SK-N-DZ (cell line): ENCODE measurements around the gene ABHD13.

DNA sequence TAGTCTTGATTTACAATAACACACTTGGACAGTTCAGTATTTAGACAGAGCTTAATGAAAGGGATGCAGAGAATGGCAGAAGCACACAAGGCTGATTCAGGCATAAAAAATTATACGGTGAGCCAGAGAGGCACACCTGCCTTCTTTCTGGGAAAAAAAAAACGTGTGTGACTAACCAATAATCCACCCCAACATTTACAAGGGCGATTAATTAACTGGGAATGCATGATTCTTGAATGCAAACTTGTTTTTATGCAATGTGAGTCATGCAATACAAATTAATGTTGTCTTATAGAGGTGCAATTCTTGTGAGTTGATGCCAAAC is 348.3 kb downstream of the DAOA start:
RAMPAGE:
- cytosol, long total RNA: no peak
- nucleus, long total RNA: no peak

GRCh38 chr13:106348923-106350244 is 186.1 kb downstream of the EFNB2 start:
RAMPAGE:
- cytosol, long total RNA: no peak
- nucleus, long total RNA: no peak

GRCh38 chr13:108217823-108218804 is at the start of gene ABHD13:
Gene ABHD13 (plus strand): TSS chr13:108218392.
RAMPAGE:
- cytosol, long total RNA: start-site peak on the plus strand at chr13:108218389-108218633, 115 and 854 reads in 2 replicates
- nucleus, long total RNA: start-site peak on the minus strand at chr13:108218222-108218375, 20 and 16 reads in 2 replicates; start-site peak on the plus strand at chr13:108218493-108218538, 238 and 34 reads in 2 replicates

DNA sequence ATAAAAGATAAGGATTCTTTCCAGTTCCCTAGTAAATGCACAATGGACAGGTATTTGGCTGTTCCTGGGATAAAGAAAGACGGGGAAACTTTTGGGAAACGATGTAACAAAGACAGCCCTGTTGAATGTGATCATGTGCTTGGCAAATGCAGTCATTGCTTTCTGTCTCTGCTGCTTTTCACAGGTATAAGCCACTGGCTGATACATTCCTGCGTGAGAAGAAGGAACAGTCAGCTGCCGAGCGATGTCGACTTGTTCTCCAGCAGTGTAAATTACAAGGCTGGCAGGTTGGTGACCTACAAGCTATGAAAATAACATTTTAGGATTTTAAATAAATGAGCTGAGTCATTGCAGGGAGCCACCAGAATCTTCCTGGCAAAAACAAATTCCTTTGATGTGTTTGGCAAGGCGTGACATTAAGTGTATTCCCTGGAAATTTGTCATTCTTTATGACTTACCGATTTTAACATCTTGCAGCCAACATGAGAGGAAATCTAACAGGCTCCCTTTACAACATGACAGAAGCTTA is 471.3 kb downstream of the MYO16 start:
RAMPAGE:
- cytosol, long total RNA: no peak
- nucleus, long total RNA: no peak

DNA sequence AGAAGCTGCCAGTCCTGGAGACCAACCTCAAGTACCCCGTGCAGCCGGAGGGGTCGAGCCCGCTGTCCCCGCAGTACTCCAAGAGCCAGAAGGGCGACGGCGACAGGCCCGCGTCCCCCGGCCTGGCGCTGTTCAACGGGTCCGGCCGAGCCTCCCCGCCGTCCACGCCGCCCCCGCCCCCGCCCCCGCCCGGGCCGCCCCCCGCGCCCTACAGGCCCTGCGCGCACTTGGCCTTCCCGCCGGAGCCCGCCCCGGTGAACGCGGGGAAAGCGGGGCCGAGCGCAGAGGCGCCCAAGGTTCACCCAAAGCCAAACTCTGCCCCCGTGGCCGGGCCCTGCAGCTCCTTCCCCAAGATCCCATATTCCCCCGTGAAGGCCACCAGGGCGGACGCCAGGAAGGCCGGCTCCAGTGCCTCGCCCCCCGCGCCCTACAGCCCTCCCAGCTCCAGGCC is 511.4 kb downstream of the MYO16 start:
RAMPAGE:
- cytosol, long total RNA: no peak
- nucleus, long total RNA: no peak

DNA sequence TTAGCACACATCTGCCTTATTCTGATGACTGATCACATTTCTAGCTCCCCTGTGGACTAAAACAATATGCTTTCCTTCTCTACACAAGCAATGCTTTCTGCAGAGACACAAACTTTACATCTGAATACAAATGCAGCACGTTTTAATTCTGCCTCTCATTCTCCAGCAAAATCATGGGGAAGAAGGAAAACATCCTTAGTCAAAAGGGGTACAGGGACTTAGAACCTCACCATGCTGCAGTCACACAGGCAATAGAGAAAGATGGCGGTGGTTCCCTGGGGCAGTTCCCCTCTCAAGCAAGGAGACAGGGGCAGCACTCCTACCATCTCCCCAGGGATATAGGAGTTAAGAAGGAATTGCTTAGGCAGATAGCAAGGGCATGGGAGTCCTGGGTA is 514.9 kb downstream of the IRS2 start:
RAMPAGE:
- cytosol, long total RNA: no peak
- nucleus, long total RNA: no peak

DNA sequence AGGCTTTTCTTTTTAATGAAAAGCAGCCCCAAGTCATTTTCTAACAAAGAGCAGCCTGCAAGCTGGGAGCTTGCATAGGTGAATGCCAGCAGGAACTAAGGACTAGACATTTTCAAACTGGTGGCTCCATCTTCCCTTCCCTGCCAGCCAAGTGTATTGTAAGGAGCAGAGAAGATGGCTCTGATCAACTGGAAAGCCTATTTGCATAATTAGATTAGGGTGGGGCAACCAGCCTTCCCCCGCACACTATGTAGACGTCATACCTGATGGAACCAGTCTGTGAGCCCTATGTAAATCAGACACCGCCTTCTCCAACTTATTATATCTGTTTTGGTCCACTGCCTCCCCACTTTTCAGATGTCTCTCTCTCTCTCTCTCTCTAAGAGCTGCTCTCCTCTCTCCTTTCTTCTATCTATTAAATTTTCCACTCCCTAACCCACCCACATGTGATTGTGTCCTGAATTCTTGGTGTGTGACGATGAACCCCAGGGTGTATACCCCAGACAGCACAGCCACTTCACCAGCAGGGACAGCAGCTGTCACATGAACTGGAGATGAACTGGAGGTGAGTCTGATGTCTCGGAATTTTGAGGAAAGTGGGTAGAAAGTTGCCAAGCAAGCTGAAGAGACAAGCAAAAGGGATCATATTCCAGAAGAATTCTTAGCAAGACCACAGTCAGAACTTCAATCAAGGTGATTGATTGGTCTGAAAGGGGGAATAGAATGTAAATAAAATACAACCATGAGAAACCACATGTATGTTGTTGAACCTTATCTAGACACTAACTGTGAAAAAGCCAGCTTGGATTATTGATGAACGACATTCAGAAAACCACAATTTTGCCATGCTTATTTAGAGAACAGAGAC is 514.3 kb downstream of the IRS2 start:
RAMPAGE:
- cytosol, long total RNA: no peak
- nucleus, long total RNA: no peak

DNA sequence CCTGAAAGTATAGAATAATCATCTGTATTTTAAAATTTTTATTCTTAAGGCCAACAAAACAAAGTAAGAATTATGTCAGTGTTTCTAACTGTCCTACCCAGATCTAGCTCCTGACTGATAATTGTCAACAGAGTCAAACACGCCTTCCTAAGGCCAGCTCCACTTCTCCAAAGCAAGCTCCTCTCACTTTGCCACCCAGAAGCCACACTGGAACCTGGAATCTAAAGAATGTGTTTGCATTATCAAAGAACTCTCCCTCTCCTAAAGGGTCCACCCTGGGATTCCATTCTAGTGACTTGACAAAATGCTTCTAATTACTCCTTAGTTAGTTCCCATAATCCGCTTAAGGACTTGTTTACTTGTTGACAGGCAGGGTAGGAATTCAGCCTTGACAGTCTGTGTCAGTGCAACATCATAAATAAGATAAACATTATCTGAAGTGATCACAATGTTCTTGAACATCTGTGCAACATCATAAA is 512.3 kb downstream of the IRS2 start:
RAMPAGE:
- cytosol, long total RNA: no peak
- nucleus, long total RNA: no peak

DNA sequence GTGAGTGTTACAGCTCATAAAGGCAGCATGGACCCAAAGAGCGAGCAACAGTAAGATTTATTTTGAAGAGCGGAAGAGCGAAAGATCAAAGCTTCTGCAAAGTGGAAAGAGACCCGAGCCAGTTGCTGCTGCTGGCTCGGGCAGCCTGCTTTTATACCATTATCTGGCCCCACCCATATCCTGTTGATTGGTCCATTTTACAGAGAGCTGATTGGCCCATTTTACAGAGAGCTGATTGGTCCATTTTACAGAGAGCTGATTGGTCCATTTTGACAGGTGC is 468.0 kb downstream of the IRS2 start:
RAMPAGE:
- cytosol, long total RNA: no peak
- nucleus, long total RNA: no peak

DNA sequence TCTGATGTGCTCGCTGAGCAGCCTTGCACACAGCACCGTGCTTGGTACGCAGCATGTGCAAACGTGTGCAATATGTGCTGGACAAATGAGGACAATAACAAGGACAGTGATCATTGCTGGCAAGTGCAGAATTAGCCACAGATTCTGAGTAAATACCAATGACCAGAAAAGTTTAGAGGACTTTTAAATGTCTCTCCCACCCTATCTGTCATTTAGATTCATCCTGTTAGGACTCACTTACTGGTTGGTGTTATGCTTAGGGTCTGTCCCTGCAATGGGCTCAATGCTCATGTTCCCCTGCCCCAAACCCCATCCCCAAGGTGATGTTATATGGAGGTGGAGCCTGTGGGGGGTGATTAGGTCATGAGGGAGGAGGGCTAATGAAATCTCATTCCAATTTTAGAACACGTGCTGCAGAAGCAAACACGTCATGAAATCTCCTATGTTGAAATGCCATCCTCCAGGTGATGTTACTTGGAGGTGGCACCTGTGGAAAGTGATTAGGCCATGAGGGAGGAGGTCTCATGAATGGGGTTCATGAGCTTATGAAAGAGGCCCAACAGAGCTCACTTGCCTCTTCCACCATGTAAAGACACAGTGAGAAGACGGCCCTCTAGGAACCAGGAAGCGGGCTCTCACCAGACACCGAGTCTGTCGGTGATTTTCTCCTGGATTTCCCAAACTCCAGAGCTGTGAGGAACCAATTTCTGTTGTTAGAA is 391.0 kb downstream of the IRS2 start:
RAMPAGE:
- cytosol, long total RNA: no peak
- nucleus, long total RNA: no peak

GRCh38 chr13:109479963-109480645 is 306.3 kb downstream of the IRS2 start:
RAMPAGE:
- cytosol, long total RNA: no peak
- nucleus, long total RNA: no peak

DNA sequence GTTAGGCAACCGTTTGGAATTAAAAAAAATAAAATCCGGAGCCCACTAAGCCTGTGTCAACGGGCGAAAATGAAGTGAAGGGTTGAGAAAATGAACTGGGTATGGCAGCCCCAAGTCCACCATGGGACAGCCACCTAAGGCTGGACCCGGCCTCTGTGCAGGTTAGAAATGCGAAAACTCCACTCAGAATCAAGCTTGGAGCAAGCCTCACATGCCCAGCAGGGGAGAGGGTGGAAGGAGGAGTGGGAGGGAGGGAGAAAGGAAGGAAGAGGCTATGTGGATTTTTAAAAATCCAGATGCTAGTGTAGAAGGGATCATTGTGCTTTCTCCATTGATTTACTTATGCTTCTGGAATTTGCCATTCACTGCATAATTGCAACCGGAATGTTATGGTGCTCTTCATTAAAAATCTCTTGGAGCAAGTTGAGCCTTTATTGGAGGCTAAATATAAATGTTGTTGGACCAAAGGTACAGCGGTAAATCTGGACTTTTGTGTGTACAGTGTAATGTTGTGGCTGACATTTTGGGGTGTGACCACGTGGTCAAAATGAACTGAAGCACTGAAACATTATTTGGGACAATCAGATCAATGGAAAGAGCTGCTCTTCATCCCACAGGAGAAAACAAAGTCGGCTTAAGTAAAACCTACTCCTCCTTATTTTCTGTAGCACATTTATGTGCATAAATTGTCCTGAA is 101.0 kb downstream of the IRS2 start:
RAMPAGE:
- cytosol, long total RNA: no peak
- nucleus, long total RNA: no peak

DNA sequence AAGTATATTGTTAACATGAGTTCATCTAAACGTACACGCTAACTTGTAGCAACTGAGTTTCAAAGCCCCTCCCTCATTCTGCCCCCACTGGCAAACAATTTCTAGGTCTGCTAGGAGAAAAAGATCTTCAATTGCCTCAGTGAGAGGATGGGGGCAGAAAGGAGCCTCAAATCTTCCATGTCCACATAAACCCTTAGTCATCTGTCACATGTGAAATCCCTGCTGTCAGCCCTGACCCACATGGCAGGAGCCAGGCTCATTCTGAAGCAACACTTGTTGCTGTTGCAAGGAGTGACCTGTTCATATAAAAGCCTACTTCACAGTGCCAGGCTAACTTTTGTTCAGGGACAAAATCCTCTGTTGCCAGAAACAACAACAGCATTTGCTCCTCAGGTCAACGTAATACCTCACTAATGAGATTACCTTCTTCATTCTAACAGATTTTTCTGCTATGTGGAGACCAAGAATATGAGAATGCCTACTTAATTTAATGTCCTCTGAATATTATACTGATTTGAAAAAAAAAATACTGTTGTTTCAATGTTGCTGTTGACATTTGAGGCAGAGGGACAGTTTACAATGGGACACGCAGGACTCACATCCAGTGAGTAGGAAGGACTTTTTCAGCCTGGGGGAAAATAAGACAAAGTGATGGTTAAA is 70.4 kb downstream of the IRS2 start:
RAMPAGE:
- cytosol, long total RNA: no peak
- nucleus, long total RNA: no peak

RAMPAGE:
- cytosol, long total RNA: no peak
- nucleus, long total RNA: no peak
Observed at GRCh38 chr13:109719931-109720679, 66.3 kb downstream of the IRS2 start.

RAMPAGE:
- cytosol, long total RNA: no peak
- nucleus, long total RNA: no peak
Observed at GRCh38 chr13:109756703-109757163, 29.6 kb downstream of the IRS2 start.

DNA sequence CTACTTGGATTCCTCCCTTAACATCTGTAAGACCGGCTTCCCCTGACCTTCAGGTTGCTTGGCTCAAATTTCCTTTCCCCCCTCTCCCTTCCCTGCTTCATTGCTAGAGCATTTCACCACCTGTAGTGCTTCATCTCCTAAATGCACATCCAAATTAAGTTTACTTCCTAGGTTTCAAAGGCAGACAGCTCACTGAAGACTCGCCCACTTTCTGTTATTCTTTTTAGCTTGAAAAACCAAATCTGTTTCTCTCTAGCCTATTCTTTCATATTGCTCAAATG is 16.9 kb downstream of the IRS2 start:
RAMPAGE:
- cytosol, long total RNA: no peak
- nucleus, long total RNA: no peak

DNA sequence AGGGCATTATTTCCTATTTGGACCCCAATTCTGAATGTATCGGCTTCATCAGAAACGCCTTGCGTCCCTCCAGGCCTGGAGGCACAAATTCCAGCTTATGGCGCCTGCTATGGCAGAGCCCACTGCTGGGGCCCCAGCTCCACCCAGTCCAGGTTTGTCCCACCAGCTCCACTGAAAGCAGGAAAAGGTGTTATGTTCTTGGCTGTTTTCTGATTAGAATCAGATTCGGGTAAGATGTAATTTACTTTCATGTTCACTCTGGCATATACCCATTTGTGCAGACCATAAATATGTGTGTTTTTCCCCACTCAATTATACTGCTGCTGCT is 6.5 kb downstream of the IRS2 start:
RAMPAGE:
- cytosol, long total RNA: no peak
- nucleus, long total RNA: no peak

DNA sequence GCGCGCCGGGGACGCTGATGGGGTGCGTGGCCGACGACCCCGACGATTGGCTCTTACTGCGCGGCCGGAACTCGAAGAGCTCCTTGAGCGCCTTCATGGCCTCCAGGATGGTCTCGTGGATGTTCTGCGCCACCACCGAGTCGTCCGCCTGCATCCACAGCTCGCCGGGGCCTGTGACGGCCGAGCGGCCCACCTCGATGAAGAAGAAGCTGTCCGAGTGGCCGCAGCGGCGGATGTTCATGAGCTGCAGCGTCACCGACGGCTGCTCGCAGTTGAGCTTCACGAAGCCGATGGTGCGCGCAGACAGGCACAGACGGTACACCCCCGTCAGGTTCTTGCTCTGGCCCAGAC is 1.3 kb downstream of the IRS2 start:
RAMPAGE:
- cytosol, long total RNA: no peak
- nucleus, long total RNA: no peak

DNA sequence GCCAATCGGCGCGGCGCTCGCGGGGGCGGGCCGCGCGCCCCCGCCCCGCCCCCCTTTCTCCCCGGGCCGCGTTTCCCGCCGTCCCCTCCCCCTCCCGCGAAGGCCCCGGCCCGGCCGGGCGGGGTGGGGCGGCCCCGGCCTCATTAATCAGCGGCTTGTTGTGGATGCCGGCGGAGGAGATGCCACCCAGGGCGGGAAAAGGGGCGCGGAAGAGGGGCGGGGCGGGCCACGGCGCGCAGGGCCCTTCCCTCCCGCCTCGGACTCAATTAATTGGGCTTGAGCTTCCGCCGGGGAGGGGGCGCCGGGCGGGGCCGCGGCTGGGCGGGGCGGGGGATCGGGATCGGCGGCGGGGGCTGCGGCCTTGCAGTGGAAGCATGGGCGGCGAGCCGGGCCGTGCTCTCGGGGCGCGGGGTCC is 343 bp upstream of the IRS2 start:
RAMPAGE:
- cytosol, long total RNA: no peak
- nucleus, long total RNA: no peak

DNA sequence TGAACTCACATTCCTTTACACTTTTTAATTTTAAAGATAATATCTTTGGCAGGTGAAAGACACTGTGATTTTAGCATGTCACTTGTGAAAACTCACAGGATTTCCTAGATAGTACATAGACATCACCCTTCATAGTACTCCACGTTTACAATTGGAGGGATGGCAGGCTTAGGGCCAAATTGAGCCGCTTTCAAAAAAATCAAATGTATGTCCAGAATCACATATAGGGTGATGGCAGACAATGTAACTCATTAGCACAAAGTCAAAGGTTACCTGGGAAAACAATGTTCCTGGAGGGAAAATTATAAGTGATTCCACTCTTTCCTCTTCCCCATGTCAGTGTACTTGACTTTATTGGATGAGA is 112.2 kb upstream of the IRS2 start:
RAMPAGE:
- cytosol, long total RNA: no peak
- nucleus, long total RNA: no peak